ENCODE measurements around a stretch of chr7.

- PRO-cap = no peak
Measured at GRCh38 chr7:3068647-3068994, 25.0 kb upstream of the CARD11 start.

DNA sequence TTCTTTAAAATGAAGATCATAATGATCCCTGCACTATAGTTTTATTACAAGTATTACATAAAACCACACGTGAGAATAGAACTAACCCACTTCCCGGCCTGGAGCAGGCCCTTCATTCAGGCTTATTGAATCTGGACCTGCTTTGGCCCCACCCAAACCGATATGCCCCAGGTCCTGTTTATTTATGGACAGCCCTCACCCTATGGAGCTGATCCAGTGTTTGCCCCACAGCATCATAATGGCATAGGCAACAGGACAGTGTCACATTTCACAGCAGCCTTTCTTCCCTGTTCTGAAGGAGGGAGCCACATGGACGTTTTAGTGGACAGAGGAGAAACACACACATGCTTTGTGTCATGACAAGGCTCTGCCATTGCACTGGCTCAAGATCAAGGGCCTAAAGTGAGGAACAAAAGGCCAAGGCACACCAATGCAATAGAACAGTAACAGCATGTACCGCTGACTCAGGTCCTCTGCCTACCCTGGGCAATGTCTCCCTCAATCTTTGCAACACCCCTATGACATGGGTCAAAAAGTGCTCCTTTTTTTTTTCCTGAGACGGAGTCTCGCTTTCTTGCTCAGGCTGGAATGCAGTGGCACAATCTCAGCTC, 57.9 kb upstream of the SDK1 start:
- PRO-cap = no peak

- PRO-cap = no peak
Measured at GRCh38 chr7:3518745-3519187, 217.7 kb downstream of the SDK1 start.

DNA sequence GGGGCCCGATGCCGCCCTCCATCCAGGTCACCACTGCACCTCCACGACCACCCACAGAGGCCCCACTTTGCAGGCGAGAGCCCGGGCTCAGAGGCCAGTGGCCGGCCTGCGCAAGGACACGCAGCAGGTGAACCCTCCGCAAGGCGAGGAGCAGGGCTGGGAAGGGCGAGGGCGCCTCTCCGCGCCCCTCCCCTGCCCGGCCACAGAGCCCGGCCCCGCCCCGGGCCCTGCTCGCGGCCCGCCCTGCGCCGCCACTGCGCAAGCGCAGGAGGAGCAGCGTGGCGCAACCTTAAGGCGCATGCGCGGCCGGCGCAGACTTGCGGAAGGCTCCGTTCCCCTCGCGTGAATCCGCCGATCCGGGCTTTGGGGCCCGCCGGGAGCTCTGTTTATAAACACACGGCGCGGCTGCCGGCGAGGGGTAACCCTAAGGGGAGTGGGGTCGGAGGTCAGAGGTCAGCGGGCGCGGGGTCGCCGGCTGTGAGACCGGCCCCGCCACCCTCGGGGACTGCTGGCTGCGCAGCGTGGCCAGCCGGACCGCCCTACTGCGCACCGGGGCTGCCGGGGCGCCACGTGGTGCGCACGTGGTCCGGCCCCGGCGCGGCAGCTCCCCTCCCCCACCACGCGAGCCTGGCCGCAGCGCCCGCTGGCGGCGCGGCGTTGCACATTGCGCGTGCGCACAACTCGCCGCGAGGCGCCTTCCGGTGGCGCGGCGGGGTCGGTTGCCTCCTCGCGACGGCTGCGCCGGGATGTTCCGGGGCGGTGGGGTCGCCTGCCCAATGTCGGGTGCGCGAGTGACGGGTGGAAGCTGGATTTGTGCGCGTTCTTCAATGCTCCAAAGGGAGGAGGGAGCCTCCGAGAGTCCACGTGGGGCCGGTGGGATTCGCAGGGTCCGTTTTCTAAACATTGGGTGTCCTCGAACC, 40.3 kb upstream of the FOXK1 start:
- PRO-cap = bidirectional peak, plus-strand start at position 308 of the sequence, minus-strand start at position 194 of the sequence; bidirectional peak, plus-strand start at position 701 of the sequence, minus-strand start at position 551 of the sequence

DNA sequence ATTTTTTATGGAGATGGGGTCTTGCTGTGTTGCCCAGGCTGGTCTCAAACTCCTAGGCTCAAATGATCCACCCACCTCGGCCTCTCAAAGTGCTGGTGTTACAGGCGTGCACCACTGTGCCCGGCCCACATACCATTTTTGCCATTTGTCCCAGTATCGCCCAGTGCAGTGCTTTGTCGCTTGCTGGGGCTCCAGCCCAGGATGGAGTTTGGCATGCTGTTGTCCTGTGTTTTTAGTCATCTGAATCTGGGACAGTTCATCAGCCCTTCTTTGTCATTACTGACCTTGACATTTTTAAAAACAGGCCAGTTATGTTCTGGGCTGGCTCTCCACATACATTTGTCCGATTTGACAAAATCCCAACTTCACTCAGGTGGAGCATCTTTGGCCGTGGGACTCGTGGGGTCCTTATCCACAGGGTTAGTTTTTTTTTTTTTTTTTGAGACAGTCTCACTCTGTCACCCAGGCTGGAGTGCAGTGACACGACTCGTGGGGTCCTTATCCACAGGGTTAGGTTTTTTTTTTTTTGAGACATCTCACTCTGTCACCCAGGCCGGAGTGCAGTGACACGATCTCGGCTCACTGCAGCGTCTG, 16.9 kb downstream of the FOXK1 start:
- PRO-cap = no peak

DNA sequence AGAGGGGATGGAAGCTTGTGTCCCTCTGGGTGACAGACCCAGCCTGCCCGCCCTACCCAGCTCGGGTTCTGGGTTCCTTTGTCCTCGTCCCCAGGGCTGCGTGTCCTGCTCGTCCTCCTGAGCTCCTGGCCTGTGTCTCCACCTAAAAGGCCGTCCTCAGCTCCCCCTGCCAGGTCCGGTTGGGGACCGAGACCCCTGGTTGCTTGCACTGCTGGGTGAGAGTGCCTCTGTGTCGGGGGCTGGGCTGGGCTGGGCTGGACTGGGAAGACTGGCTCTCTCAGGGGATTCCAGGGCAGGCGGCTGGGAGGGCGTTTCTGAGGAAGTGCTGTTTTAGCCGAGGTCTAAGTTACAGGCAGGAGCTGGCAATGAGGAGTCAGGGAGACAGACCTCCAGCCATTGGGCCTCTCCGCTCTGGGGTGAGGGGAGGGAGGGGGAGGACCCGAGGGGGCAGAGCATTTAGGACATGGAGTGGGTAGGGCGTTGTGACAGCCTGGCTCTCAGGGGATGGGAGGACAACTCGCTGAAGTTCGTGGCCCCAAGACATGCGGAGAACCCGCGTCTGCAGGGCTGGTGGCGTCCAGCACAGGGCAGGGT, 20.9 kb downstream of the FOXK1 start:
- PRO-cap = no peak

- PRO-cap = no peak
Measured at GRCh38 chr7:4708006-4708531, 26.0 kb downstream of the FOXK1 start.

DNA sequence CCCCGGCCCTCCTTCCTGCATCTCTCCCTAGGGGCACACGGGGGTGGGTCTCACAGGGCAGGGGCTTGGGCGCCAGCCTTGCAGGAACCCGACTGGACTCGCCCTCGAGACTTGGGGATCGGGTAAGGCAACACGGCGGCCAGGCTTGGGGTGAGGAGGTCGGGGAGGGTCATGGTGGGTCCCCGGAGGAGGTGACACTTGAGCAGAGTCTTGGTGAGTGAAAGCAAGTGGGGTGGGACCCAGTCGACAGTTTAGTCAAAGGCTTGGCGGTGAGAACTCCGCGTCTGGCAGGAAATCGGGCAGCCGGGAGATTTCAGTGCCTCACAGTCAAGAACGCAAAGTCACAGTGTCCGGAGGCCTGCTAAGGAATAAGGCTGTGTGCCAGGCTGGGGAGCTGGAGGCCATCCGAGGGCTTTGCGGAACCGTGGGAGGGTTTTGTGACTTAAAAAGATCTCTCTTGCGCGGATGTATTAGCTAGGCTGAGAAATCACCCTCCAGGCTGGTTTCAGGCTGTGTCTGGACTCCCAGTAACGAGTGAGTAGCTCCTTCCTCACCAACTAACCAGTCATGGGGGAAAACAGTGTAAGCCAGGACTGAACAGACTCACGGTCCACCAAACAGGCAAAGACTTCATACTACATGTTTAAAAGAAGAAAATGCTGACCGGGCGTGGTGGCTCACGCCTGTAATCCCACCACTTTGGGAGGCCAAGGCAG, 509 bp downstream of the AP5Z1 start:
- PRO-cap = no peak

DNA sequence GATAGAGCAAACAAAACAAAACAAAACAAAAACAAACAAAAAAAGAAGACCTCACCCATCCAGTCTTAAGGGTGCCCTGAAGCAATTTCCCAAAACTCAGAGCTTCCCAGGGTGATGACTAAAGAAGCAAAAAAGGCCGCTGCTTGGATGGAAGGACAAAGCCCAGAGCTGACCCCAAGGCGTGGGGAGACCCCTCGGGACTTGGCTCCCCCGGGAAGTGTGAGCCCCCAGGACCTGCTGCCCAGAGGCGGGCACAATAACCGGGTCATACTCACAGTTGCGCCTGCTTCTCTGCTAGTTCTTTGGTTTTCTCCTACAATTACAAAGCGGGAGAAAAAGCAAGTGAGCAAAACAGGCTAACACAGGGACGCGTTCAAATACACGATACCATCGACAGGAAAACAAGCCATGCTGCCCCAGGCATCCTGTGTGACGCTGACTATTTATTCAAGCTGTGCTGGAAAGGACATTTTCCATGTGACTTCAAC, 29.9 kb downstream of the PAPOLB start:
- PRO-cap = no peak

DNA sequence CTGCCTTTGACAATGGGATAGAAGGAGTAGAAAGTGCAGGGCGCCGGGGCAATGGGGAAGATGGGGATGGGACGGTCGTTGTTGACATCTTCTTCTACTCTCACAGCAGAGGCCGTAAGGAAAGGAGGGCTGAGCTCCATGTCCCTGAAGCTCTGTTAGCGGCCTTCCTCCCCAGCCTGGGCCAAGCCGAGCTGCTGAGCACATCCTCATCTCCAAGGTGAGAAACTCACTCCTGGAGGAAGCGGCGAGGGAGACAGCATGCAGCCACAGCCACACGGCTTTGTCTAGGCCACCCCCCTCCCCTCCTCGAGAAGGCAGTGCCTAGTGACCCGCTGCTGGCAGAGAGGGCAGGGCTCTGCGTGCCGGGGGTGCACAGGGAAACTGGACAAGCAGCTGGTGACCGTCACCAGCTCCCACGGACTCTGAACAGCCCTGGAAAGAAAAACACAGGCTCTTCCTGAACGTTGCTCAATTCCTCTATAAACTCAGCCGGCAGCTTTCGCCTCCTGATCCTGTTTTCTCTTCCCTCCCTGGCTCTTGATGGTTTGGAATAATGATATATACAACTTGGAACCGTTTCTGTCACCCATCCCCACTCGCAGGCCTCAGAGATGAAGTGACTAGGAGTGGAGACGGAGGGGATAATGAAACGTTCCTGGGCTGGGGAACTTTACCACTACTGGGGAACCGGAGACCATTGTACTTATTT, 19.5 kb downstream of the PAPOLB start:
- PRO-cap = no peak

- PRO-cap = no peak
Measured at GRCh38 chr7:4881876-4882044, 1.8 kb downstream of the RADIL start.

GRCh38 chr7:4882045-4882814, 1.3 kb downstream of the RADIL start:
- PRO-cap = bidirectional peak, plus-strand start at chr7:4882324, minus-strand start at chr7:4882214

DNA sequence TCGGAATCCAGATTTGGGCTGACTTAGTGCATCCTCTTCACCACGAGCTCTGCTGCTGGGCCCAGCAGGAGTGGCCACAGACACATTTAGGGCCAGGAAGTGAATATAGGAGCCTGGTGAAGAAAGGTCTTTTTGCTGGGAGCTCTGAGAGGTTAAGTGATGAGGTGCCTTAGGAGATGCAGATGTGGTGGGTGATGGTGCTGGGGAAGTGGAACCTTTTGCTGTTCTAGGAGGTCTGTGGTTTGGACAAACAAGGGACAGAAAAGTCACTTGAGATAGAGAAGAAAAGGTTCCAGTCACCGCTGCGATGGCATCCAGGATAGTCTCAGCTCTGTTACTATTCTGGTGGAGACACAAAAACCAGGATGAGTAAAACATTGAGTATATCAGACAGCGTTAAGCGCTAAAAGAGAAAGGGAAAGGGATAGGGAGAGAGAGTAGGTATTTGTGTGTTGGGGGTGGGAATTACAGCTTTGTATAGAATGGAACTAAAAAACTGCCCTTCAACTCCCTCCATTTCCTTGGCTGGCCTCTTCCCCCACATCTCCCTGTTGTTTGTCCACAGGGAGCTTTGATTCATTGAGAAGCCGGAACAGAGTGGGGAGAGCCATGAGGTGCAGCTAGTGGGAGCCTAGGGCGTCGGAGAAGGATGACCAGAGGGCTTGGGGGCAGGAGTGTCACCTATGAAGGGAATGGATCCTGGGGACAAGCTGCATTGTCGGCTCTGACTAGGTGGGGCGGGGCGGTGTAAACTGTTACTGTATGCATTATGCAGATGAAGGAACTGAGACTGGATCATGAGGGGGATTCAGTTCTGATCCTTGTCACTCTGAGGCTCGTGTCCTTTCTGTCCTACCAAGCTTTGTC, 39.6 kb upstream of the MMD2 start:
- PRO-cap = no peak

GRCh38 chr7:5064071-5065097, 18.7 kb downstream of the RBAK start:
- PRO-cap = no peak

- PRO-cap = no peak
Measured at GRCh38 chr7:5225304-5226554, 35.7 kb downstream of the WIPI2 start.

- PRO-cap = no peak
Measured at GRCh38 chr7:5349459-5350038, 66.8 kb downstream of the SLC29A4 start.

DNA sequence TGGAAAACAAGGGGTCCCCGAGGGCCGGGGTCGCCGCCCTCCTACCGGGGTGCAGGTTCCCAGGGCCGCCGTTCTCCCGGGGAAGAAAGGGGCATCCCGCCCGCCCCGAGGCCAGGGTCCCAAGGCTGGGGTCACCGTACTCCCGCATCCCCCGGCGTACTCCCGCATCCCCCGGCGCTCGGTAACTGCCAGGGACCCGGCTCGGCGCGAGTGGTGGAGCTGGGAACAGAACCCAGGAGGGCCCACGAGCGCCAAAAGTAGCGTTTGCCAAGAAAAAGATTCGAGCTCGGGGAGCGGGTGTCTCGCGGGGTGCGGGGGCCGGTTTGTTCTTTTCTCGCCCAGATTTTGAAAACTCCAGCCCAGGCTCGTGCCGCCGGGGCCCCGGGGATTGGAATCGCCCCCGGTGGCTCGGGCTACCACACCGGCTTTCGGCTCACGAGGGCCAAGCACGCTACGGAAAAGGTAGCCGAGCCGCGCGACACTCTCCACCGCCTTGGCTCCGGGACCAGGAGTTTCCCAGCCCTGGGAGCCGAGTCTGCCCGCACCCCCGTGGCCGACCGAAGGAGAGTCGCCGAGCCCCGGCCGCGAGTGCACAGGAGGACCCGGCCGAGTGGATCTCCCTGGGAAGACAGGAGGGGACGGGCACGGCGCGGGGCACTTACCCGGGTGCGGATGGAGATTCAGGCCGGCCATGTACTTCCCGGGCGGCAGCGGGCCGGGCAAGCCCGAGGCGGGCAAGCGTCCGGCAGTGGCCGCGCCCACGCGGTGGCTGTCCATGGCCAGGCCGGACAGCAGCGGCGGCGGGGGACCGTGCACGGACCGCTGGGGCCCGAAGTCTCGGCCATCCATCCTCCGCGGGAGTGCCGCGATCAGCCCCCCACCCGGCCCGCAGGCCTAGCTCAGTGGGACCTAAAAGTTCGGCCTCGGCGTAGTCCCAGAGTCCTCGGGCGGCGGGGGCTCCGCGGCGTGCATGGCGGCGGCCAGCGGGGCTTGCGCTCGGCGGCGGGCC, 2.9 kb downstream of the TNRC18 start:
- PRO-cap = no peak

DNA sequence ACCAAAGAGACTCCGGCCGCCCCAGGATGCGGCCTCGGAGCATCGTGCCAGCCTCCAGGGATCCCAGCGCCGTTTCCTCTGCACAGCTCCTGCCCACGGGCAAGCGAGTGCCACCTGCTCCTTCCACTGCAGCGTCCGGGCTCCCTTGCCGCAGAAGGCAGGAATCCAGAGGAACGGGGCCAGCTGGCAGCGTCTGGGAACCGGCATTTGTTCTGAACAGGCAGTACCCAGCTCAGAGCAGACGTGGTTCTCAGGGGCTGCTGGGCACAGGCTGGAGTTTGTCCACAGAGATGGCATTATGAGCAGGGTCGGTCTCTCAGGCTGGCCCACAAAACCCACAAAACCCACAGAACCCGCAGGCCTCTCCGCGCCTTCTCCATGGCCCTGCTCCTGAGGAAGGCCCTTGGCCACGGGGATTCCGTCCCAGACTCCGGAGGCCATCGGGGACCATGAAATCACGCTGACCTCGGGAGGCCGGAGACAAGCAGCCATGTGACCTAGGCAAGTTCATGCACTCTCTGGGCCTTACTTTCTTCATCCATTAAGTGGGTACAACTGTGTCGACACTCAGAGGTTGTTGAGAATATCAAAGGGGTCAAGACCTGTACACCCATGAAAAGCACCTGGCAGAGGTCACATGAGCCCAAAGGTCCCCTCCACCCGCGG, 17.8 kb downstream of the FBXL18 start:
- PRO-cap = no peak

DNA sequence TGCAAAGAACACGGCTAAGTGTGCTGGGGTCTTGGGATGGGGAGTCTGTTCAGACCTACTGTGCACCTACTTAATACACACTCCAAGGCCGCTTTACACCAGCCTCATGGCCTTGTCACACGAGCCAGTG, 1.7 kb downstream of the ACTB start:
- PRO-cap = no peak

DNA sequence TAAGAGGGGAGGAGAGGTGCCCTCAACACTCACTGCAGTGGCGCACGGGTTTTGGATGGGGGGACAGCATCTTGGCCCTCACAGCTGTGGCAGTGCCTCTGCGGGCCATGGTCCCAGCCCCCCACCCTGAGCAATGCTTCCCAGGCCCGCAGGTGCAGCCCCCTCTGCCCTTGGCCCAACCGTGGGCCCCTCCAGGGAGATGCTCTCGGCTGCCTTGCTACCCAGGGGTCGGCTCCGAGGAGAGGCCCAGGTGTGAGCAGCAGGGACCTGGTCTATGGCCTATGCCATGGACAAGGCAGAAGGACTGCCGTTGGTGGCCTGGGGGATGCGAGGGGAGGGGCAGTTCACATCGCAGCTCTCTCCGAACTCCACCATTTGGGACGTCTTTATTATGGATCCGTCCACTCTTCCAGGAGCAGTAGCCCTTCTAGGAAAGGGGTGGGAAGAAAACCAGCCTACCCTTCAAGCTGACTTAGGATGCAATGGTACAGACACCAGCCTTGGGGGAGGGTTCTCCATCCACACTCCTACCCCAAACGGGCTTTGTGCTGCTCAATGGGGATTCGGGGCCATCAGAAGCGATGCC, 29.8 kb downstream of the FSCN1 start:
- PRO-cap = no peak